Neutrophil (primary cell): ENCODE measurements around the genes STRIP1, KCNC4 and DENND2D.

DNA sequence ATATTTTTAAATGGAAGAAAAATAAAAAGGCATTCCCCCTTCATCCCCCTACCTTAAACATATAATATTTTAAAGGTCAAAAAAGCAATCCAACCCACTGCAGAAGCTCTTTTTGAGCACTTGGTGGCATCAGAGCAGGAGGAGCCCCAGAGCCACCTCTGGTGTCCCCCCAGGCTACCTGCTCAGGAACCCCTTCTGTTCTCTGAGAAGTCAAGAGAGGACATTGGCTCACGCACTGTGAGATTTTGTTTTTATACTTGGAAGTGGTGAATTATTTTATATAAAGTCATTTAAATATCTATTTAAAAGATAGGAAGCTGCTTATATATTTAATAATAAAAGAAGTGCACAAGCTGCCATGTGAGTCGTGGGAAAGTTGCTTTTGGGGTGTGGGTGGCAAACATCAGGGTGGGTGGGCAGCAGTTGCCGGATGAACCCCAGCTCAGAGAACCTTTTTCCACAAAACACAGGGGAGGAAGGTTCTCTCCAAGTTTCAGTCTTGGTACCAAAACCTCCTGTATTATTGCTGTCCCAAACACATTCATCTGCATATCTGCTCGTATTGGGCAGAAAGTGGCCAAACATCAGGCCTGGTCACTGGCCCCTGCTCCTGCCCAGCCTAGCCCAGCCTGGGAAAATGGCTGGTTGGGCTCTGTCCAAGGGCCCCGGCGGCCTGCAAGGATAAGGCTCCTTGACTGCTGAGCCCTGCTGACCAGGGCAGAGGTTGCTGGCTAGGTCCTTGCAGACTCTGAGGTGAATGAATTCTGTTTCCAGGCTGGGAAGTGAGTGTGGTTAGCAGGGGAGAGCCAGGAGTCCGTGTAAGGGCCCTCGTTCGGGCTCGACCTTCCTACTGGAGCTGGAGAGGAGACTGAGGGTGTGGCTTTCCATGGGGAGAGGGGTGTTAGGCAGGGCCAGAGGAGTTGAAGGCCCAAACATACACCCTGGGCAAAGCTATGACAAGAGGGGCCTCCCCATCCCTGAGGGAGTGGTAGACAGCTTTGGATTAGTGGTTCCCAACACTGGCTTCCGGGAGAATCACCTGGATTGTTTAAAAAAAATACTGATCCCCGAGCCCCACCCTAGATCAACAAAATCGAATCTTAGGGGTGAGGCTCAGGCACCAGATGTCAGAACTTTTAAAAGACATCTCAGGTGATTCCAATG, 20.4 kb downstream of the CSF1 start:
- PRO-cap, result no peak

GRCh38 chr1:109983246-109983635, 1.3 kb upstream of the AHCYL1 start:
- PRO-cap, result no peak

DNA sequence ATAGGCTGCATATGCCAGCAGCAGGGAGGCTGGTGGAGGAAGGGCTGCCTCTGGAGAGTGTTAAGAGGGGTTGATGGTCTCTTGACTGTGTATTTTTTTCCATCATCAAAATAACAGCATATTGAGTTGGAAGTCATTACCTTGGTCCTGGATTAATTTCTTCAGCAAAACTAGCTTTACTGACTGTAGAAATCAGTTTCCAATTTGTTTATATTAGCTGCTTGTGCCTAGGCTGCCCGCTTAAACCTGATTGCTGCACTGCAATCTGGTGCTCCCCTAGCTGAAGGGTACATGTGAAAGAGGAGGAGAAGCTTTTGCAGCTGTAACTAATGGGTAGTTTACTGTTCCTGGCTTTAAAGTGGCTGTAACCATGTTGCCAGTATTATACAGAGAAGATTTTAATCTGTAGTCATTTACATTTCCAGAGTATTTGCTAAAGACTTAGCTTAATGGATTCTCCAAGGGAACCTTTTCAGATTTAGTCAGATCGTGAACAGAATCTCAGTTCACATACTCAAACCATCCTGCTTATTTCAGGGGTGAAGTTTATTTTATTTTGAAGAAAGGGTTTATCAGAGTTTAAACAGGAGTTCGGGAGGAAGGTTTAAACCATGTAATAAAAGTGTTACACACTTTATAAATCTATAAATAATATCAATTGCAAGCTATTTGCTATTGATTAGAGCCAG, 22.9 kb downstream of the AHCYL1 start:
- PRO-cap, result no peak

GRCh38 chr1:110016132-110016849, 18.1 kb upstream of the STRIP1 start:
- PRO-cap, result no peak

DNA sequence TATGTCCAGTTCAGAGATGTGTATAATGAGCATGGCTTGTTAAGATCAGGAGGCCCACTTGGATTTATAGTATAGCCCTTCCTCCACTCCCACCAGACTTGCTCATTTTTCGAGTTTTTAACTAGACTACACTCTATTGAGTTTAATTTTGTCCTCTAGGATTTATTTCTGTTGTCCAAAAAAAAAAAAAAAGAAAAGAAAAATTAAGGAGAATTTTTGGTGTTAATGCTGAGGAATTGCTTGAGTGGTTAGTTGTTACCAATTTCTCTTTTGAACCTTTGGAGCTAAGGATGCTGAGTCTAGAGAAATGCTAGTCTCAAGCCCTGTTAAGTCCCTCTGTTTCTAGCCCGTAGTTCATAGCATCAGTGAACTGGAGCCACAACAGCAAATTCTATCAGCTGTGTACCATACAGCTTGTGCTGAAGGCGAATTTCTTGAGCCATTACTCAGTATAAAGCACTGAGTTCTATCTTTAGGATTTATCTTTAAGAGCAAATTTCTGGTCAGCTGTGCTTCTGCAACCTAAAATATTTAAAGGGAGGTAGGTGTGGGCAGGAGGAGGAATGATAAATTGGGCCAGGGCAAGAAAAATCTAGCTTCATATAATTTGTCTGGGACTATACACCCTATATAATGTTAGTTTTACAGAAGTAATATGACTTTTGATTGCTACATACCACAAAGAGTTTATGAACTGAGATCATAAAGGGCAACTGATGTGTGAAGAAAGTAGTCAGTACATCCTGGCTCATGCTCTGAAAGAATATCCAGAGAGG, 12.0 kb upstream of the STRIP1 start:
- PRO-cap, result no peak

GRCh38 chr1:110023038-110023572, 11.3 kb upstream of the STRIP1 start:
- PRO-cap, result no peak

- PRO-cap, result unidirectional peak, plus-strand start at chr1:110034649
These were observed at the start of gene STRIP1 for GRCh38 chr1:110034111-110034842. Gene STRIP1 (plus strand): TSS chr1:110034624.

DNA sequence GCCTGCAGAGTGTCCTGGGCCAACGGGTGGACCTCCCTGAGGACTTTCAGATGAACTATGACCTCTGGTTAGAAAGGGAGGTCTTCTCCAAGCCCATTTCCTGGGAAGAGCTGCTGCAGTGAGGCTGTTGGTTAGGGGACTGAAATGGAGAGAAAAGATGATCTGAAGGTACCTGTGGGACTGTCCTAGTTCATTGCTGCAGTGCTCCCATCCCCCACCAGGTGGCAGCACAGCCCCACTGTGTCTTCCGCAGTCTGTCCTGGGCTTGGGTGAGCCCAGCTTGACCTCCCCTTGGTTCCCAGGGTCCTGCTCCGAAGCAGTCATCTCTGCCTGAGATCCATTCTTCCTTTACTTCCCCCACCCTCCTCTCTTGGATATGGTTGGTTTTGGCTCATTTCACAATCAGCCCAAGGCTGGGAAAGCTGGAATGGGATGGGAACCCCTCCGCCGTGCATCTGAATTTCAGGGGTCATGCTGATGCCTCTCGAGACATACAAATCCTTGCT, 16.6 kb downstream of the ALX3 start:
- PRO-cap, result no peak

DNA sequence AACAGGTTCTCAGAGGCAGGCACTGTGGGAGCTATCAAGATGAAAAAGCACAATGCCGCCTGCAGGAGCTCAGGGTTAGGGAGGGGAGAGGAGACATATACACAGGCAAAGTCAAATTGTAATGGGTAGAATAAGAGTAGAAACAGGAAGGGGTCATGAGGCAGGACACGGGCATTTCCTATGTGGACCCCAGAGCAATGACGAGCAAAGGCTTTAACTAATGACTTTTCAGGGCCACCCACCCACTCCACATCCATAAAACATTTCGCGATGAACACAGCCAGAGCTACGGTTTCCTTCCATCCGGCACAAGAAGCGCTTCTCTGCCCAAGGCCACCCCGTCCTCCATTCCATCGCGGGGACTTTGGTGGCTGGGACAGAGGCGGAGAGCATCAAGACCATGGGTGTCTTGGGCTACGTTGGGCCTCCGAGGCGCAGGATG, 724 bp upstream of the KCNC4 start:
- PRO-cap, result no peak

DNA sequence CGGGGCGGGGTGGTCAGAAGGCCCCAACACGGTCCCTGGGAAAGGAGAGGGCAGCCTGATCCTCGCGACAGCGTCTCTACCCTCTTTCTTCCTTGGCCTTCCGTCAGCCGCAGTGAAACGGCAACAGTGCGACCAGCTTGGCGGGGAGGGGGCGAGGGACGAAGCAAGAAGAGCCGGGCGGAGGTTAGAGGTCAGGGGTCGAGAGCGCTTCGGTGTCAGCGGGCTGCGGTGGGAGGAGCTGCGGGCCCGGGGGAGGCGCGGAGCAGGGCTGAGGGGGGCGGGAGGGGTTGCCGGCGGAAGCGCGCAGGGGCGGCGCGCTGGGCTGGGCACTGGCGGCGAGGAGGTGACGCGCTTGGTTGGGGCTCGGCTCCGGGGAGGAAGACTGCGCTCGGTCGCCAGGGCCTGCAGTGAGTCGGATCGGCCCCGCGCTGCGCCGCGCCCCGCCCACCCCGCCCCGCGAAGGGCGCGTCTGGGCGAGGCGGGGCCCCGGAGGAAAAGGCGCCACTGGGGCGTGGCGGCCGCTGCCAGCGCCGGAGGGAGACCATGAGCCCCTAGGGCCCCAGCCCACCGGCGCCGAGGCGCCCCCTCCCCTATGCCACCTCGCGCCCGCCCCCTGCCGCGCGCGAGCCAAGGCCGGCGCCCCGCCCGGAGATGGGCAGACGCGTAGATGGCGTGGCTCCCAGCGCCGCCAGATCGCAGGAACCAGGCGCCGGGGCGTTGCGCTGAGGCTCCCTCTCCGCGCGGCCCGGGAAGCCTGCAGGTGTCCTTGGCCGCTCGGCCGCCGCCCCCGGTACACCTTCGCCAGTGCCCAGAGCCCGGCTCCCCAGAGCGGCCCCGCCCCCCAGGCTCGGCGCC, at the start of gene KCNC4:
Gene KCNC4 (plus strand): TSS at position 504 of the 855 bp plus-strand sequence.
- PRO-cap, result bidirectional peak, plus-strand start at position 329 of the sequence, minus-strand start at position 160 of the sequence

GRCh38 chr1:110232000-110232577, 22.0 kb downstream of the KCNC4 start:
- PRO-cap, result no peak

DNA sequence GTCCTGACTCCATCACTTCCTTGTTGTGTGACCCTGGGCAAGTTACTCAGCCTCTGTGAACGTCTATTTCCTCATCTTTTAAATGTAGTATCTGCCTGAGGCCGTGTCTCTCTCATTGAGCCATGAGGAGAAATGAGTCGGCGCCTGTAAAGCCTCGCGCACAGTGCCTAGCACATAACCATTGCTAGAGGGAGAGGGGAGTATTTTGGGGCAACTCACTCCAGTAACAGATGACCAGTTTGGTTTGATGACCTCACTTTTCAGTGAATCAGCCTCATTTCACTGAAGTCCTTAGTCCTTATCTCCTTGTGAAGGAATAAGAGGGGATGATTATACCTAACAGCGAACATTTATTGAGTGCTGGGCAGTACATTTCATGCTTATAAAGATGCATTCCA, 25.7 kb downstream of the KCNC4 start:
- PRO-cap, result no peak

DNA sequence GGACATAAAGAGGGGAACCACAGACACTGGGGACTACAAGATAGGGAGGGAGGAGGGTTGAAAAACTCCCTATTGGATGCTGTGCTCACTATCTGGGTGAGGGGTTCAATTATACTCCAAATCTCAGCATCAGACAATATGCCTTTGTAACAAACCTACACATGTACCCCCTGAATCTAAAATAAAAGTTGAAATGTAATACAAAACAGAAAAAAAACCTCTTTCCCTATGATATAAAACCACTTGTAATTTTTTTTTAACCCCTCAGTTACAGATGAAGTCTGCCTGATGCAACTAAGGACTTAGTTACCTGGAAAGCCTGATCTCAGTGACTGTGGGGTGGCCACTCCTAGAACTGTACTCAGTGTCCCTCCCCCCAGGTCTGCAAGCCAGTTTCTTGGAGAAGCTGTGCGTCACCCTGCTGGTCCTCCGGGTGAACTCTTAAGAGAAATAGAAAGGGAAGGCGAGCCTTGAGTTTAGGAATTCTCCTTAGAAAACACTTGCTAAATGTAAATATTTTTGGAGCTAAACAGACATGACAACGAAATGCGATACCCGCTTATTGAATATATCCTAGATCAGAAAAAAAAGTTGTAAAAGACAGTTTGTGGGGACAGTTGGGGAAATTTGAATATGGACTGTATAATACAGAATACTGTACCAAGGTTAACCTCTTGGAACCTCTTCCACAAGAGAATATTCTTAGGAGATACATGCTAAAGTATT, 805 bp downstream of the SLC16A4 start:
- PRO-cap, result no peak

DNA sequence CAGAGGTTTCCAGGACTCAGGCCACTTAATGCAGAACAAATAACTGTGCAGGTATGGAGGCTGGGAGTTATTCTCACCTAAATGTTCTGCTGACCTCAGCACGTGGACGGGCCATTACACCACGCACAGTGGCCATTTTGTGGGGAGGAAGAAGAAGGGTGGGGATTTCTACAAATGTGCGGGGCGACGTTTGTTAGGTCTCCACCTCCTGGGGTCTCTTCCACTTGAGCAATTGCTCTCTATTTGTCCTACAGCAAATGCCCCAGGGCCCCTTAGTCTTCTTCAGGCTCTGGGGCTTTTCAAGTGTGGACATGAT, 24.9 kb downstream of the PROK1 start:
- PRO-cap, result no peak

DNA sequence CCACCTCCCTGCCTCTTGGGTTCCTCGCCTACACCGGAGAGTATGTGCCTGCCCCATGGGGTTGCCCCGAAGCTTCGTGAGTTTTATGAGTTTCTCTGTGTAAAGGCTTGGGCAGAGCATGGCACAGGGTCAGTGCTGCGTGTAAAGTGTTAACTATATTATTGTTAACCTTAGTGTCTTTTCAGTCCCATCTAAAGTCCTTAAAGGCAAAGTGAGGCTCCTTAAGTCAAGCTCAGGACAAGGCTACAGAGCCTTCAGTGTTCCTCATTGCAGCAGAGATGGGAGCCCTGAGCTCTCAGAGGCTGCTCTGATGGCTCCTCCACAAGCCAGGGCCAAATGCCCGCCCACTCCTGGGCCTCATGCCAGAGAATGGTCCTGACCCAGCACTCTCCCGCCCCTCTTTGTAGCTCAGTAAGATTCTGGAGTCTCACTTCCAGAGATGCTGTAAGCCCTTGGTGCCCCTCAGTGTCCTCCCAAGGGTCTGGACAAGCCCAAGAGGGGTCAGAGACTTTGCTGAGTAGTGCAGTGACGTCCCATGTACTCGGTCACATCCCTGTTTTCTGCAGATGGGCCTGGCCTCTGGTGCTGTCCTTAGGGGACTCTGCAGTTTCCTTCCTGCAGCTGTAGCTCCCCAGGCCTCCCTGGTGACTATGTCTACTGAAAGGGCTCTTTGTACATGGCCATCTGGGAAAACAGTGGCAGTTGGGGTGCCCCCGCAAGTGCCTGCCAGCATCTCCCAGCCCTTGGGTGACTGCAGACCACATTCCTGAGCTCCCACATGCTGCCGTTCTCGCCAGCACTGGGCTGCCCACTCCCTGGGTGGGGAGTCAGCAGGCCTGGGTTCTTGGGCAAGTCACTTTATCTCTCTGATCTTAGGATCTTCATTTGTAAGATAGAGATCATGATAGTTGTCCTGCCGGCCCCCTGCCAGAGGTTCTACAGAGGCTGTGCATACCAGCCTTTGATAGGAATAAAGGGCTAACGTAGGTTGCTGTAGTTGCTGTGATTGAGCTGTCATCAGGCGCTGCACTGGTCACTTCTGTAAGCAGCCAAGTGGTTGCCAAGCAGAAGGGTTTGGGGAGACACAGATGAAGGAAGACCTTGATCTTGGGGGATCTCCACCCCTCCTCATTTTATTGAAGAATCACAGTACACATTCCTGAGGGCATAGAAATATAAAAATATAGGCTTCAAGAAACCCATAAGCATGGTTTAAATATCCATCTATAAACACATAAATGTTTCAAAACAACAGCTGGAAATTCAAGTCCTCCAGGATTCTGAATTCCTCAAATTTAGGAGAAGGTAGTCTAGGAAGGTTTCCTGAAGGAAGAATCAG, 37.5 kb upstream of the KCNA10 start:
- PRO-cap, result no peak

DNA sequence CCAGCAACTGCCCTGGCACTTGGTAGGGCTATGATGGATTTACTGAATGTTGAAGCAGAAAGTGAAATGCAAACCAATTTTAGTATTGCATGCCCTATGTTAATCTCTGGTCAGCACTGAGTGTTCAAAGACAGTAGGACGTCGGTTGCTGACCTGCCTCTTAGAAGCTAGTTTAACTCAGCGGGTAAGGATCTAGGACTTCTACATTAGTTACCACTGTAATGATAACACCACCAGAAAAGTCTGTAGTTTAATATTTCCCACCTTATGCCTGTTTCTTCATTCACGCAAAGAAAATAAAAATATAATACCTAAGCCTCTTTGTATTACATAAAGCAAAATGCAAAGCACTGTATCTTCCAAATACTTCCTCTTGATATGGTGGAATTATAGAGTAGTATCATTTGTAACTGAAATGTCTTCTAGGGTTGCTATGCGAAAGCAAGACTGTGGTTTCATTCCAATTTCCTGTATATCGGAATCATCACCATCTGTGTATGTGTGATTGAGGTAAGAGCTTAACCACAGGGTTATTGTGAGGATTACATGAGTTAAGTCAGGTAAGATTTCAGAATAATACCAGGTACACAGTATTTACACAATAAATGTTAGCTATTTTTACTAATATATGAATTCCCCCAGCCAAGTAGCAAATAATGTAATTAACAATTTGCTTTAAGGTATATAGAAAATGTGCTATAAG, 24.6 kb downstream of the CD53 start:
- PRO-cap, result no peak

GRCh38 chr1:110904669-110905494, 31.9 kb downstream of the CD53 start:
- PRO-cap, result no peak

DNA sequence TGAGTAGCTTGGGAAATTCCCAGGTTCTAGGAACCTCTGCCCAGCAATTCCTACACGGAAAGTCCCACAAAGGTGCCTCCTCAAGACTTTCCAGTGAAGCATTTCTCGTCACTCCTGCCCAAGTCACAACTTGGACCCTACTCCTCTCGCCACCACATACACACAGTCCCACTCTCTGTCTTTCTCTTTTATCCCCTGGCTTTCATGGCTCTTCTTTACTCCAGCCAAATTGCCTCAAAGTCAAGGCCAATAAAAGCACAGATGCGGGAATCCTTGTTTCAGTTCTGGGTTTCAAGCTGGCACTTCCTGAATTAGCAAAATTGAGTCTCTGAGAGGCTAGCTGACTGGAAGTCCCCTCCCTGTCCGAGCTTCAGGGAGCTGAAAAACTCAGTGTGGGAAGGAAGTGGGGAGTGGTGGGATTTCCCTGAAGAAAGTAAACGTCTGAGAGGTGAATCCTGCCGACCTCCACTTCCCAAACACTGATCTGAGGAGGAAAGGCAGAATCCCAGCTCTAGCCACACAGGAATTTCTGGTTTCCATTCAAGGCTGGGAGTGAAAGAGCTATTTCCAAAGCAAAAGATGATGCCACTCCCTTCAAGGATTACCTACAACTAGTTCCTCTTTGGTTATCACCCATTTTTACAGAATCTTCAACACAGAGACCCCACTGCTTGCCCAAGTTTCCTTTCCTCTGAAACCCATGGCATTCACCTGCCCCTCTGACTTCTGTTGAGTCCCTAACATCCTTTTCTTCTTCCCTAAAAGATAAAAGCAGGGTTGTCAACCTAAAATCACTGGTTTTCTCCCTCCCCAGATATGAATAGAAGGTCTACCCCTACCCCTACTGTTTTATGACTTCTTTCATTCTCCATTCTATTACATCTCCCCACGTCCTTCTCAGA, 7.3 kb downstream of the DENND2D start:
- PRO-cap, result no peak

GRCh38 chr1:111200464-111201039, at the start of gene DENND2D:
Gene DENND2D (minus strand): TSS chr1:111200646.
- PRO-cap, result no peak

GRCh38 chr1:111214269-111215548, 12.8 kb upstream of the CHI3L2 start:
- PRO-cap, result no peak